SJSA1 (cell line): ENCODE measurements around the gene SPATA19.

DNA sequence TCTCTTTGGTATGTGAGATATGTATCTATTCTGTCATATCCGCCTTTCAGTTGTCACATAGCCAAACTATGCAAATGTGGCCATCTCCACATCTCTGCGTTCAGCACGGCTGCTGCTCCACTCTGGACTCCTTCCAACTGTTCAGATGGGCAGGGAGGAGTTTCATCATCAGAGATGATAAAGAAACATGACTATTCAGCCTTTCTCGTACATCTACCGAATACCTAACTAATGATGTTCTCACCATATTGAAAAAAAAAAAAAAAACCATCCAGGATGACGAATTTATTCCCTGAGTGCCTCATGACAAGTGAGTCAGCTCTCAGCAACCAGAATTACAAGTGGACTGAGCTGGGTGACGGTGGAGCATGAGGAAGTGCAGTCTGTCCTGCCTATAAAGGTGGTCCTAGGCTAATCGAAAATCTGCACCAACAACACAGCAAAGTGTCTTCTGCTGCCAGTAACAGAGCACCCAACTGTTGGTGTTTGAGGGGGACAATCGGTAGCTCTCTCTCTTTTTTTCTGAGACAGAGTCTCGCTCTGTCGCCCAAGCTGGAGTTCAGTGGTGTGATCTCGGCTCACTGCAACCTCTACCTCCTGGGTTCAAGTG is 899.5 kb downstream of the OPCML start:
- RAMPAGE, long total RNA = no peak

DNA sequence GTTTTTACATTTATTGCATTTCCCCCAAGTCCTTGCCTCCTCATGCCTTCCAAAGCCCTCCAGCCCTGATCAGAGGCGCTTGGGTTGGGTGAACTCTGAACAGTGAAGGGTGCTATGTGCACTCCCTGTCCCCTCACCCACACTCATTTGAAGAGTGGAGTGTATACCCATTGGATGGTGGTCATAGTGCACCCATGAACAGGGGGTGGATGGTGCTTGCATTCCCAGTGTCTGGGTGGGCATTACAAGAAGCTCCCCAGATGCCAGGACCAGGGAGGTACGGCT is 493.0 kb downstream of the OPCML start:
- RAMPAGE, long total RNA = no peak

GRCh38 chr11:133162590-133162976 is 369.7 kb downstream of the OPCML start:
- RAMPAGE, long total RNA = no peak

GRCh38 chr11:133742511-133742932 is 102.8 kb downstream of the SPATA19 start:
- RAMPAGE, long total RNA = no peak

- RAMPAGE, long total RNA = no peak
These were observed 35.0 kb downstream of the SPATA19 start for GRCh38 chr11:133810291-133810679.

GRCh38 chr11:133845234-133845852 is at the start of gene SPATA19:
Gene SPATA19, minus strand, starts transcription at chr11:133845513.
- RAMPAGE, long total RNA = no peak

- RAMPAGE, long total RNA = no peak
These were observed 9.1 kb upstream of the SPATA19 start for GRCh38 chr11:133854098-133855157.

- RAMPAGE, long total RNA = no peak
These were observed 22.1 kb downstream of the IGSF9B start for GRCh38 chr11:133934451-133935301.

GRCh38 chr11:133988966-133989576 is 32.3 kb upstream of the IGSF9B start:
- RAMPAGE, long total RNA = no peak

DNA sequence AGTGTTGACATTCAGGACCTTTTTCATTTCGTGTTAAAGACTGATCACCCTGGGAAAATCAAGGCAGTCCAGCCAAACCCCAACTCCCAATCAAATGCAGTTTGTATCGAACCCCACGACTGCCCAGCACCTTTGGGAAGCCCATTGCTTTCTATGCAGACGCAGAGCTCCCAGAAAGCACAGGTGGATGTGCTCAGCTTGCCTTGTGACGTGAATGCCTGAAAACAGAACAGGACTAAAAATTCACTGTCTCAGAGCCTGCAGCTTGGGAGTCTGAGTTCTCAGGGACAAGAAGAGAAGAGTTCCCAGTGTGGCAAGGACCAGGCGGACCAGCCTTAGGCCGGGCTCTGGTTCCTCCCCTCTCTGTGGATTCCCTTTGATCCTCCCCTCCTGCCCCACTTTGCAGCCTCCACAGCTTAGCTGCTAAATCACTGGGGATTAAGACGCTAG is 30.1 kb upstream of the JAM3 start:
- RAMPAGE, long total RNA = no peak

DNA sequence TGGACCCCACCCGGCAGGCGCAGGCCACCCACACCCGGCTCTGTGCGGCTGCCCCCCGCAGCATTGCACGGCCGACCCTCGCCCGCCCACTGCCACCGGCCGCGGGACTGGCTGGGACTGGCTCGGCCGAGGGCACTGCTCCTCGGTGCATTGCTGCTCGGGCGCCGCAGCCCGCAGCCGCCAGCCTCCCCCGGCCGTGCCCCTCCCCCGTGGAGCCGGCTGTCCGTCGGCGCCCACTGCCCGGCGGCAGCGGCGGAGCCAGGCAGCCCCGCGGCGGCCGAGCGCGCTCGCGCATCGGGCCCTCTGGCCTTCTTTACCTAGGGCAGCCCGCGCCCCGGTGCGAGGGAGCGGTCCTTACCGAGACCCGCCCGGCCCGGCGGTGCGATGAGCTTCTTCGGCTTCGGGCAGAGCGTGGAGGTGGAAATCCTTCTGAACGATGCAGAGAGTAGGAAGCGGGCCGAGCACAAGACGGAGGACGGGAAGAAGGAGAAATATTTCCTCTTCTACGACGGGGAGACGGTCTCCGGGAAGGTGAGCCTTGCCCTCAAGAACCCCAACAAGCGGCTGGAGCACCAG is 356 bp downstream of the VPS26B start:
- RAMPAGE, long total RNA = no peak